Epithelial cell of alveolus of lung (primary cell): ENCODE measurements around the genes SPATA31D3 and IDNK.

- RAMPAGE, long total RNA = no peak
- RRBS = no CpG with 5 or more reads among the region's 13 CpGs
Measured at GRCh38 chr9:78032794-78033674, 1.4 kb upstream of the GNAQ start.

DNA sequence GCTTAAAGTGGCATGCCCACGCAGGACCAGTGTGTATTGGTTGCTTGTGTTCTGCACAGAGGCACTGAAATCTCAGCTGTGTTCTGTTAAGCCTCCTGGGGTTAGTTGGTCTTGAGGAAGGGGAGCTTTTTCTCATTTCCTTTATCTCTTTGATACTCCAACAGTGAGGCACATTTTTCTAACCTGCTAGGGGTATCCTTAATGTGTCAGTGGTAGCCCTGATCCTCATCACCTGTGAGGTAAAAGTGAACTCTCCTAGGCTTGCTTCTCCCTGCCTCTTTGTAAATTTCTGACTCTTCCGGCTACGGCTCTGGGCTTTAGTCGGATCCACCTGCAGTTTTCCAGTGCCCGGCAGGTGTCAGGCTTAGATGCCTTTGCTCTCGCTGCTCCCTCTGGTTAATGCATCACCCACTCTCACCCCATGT, 3.5 kb downstream of the CEP78 start:
- RAMPAGE, long total RNA = no peak
- RRBS = 64% methylated on average over 2 of the region's 6 CpGs

GRCh38 chr9:79573670-79574118, 1.9 kb downstream of the TLE4 start:
- RAMPAGE, long total RNA = no peak
- RRBS = no CpG with 5 or more reads among the region's 12 CpGs

GRCh38 chr9:79583909-79584580, 12.3 kb downstream of the TLE4 start:
- RAMPAGE, long total RNA = no peak
- RRBS = no CpG with 5 or more reads among the region's 8 CpGs

DNA sequence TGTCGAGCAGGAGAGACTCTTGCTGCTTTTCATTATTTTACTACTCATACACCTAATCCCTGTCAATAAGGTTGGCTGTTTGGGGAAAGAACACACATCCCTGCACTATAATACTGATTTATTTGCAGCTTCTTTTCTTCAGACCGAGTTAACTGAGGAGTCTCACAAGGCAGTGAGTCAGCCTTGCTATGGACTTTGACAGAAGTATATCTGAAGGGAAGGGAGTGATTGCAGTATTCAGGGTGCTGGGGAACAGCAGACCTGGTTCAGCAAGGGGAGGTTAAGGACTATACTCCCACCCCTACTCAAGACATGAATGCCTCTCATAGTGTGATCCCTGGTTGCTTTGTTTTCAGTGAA, 99.8 kb downstream of the TLE4 start:
- RAMPAGE, long total RNA = no peak
- RRBS = no CpG with 5 or more reads among the region's 2 CpGs

- RAMPAGE, long total RNA = no peak
- RRBS = no CpG with 5 or more reads among the region's 2 CpGs
Measured at GRCh38 chr9:80134443-80134845, 562.7 kb downstream of the TLE4 start.

DNA sequence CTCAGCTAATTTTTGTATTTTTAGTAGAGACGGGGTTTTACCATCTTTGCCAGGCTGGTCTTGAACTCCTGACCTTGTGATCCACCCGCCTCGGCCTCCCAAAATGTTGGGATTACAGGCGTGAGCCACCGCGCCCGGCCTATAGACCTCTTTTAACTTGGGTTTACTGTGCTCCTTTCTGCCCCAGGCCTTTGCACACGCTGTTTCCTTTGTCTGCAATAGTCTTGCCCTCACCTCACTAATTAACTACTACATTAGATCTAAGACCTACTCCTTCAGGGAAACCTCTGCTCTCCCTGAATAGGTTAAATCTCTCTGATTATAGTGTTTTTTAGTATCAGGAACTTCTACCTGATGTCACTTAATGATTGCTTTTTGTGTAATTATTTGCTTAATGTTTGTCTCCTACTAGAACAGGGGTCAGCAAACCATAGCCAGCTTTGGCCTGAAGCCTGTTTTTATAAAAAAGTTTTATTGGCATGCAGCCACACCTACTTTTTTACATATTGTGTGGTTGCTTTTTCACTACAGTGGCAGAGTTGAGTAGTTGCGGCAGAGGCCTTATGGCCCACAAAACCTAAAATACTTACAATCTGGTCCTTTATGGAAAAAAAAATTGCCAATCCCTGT, 31.2 kb upstream of the TLE1 start:
- RAMPAGE, long total RNA = no peak
- RRBS = no CpG with 5 or more reads among the region's 9 CpGs

DNA sequence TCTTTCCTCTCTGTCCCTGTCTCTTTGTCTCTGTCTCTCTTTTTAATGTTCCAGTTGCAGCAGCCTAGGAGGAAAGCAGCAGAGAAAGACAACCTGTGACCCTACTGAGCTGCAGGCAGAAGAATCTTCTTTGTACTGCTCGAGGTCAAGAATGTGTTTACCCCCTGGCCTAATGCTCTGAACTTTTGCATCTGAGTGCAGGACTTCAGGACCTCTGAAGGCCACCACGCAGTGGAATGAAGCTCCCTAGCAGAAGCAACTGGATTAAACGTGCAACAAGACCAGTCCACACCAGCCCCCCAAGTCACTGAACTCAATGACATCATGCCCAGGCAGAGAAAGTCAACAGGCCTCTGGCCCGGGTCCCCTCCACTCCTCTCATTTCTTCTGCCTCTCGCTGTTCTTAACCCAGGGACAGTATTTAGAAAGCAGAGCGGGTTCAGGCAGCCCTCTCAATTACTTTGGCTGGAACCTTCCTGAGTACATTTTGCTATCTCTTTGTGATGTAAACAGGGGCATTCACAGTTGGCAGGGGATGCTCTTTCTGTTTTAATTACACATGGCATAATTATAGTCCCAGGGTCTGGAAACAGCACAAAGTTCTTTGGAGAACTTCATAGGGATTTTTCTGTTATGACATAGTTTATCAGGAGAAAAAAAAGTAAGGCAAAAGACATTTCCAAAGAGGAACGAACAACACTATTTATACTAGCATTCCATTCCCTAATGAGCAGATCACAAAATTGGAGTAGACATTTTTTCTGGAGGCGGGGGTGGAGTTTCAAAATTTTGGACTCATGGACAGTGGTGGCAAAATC, 108.3 kb upstream of the SPATA31D4 start:
- RAMPAGE, long total RNA = no peak
- RRBS = no CpG with 5 or more reads among the region's 8 CpGs

DNA sequence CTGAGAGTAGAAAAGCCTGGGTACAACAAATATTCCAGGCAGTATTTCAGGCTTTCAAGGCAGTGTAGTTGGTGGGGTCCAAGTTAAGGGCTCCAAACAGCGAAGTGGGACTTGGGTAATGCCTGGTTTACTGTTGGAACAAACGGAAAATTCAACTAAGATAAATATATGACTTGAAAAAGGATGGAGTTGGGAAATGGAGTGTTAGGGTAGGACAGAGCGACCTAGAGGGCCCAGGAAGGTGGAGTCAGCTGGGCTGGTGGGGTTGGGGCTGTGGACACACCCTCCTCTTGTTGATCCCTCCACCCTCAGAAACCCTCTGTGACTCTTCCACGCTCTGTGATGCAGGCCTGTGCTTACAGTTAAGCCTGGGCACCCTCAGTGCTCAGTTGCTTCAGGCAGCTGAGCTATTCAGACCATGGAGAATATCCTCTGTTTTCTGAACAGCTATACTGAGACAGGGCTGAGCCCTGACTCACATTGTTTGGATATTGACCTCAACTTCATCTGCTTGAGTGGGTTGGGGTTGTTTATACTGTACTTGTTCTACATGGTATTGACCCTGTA, at the start of gene SPATA31D3:
TSS of gene SPATA31D3 (plus strand) at position 333 of the 567 bp plus-strand sequence.
- RAMPAGE, long total RNA = no peak
- RRBS = no CpG with 5 or more reads among the region's 4 CpGs

- RAMPAGE, long total RNA = no peak
- RRBS = no CpG with 5 or more reads among the region's 5 CpGs
Measured at GRCh38 chr9:82098848-82099130, 110.2 kb downstream of the SPATA31D1 start.

DNA sequence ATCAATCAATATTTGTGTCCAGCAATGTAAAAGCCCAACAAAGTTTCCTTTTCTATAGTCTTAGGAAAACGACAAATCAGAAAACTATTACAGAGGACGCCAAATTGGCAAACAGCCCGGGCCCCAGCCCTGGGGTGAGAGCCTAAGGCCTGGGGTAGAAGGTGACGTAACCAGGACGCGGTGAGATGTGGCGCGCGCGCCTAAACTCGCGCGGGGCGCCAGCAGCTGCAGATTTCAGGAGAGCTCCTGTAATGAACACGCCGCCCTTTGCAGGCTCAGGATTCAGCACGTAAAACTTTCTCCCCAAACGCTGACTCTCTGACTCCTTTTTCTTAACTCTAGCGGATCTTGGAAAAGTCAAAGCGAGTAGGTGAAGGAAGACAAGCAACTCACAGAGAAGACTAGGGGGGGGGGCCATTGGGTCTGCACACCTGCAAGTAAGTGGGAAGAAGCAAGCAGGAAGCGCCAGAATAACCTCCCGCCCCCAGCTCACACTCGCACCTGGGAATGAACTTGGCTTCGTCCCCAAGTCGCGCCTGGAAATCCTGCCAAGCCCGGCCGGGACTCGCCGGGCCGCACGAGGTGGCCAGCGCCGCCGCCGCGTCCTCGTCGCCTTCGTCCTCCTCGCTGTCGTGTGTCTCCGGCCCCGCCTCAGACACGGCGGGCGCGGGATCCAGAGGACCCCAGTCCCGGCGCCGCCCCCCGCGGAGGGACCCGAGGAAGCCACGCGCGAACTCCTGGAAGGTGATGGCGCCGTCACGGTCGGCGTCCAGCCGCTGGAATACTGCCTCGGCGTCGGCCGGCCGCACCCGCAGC, 798 bp downstream of the RASEF start:
- RAMPAGE, long total RNA = no peak
- RRBS = 1% methylated on average over 20 of the region's 69 CpGs

DNA sequence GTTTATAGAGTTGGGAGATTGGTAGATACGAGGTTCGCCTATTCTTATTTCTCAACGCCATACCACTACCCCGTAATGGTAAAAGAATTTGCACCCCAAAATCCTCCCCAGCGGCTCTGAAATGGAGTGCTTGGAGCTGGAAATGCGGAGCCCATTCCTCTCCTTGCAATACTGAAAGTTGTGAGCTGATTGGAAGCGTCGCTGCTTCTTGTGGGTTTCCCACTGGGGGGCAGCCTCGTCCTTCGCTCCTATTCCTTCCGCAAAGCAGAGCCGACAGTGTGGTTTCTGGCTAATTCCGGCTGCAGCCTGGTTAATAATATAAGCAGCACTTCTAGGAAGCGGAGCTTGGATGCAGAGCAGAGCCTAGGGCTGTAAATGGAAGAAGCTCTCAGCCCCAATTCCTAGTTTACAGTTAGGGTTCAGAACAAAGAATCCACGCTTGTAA, 156.7 kb upstream of the RASEF start:
- RAMPAGE, long total RNA = no peak
- RRBS = no CpG with 5 or more reads among the region's 15 CpGs

- RAMPAGE, long total RNA = no peak
- RRBS = no CpG with 5 or more reads among the region's 13 CpGs
Measured at GRCh38 chr9:83266446-83267656, 203.9 kb upstream of the RASEF start.

- RAMPAGE, long total RNA = no peak
- RRBS = no CpG with 5 or more reads among the region's 4 CpGs
Measured at GRCh38 chr9:83510875-83511452, 27.2 kb downstream of the FRMD3 start.

DNA sequence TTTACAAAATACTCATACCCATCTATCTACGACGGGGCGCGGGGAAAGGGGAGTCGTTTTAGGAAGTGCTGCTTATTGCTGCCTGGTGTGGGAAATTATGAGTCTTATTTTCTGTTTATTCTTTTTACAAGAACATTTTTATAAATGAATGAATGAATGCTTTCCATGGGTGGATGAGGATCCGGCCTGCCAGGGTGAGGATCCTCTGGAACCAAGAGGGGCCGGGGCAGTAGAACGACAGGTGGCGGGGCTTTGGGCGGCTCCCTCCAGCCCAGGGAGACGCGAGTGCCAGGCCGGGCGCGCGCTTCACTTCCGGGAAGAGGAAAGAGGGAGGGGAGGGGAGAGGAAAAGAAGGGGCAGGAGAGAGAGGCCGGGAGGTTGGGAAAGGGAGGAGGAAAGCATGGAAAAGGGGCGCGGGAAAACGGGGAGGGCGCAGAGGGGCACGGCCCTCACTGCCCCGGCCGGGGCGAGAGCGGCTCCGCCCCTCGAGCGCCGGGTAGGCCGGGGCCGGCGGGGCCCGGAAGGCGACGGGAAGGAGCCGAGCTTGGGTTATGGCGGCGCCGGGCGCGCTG, at the start of gene IDNK:
TSS of gene IDNK (plus strand) at position 523 of the 572 bp plus-strand sequence.
- RAMPAGE, long total RNA = start-site peak on the plus strand centred at position 513 of the sequence, 35 bp wide, 24 and 22 reads in 2 replicates
- RRBS = 2% methylated on average over 19 of the region's 43 CpGs

GRCh38 chr9:83673810-83674558, 33.8 kb downstream of the UBQLN1 start:
- RAMPAGE, long total RNA = no peak
- RRBS = no CpG with 5 or more reads among the region's 4 CpGs

DNA sequence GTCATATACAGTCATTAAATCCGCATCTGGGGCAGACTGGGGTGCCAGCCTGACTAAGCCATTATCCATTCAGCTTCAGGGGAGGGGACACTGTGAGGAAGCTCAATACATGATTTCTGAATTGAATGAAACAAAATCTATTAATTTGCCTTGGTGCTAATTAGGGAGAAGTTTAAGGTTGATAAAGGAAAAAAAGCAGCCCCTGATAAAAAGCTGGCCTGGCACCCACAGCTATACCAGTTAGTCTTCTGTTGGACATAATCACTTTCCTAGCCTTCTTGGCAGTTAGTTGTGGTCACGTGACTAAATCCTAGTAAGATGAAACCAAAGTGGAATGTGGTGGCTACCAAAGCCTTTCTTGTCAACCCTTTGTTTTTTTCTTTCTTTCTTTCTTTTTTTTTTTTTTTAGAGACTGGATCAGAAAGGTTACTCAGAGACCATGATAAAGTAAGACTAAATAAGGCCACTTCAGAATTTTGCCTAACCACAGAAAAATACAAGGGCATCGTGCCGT, 13.9 kb upstream of the KIF27 start:
- RAMPAGE, long total RNA = no peak
- RRBS = no CpG with 5 or more reads among the region's 4 CpGs

DNA sequence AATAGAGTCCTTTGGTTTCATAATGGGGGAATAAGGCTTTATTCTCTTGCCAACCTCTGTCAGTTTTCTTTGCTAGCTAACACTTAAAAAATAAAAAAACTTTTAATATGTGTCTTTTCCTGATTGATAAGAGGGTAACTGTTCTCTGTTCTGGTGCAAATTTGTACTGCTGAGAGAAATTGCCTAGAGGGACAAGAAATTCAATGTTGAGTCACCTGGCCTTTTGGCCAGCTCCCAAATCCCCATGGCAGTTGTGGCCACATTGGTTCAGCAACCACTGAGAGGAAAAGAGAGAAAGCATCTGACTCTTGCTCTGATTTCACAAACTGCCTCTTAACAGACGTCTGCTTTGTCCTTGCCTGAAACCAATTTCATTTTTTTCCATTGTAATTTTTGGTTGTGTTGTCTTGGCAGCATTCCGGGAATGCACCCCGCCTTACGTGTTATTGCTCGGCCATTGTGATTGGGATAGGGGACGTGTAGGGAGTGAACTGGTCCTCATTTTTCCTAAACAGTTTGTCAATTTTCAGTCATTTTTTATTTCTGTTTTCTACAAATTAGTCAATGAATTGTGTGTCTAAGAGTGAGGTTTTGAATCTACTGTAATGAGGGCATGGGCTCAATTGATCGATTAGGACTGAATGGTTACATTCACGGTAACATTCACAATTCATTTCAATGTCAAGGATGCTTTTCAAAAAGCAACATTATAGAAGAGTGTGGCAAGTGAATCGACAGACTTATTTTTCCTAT, 42.5 kb downstream of the NTRK2 start:
- RAMPAGE, long total RNA = no peak
- RRBS = no CpG with 5 or more reads among the region's 9 CpGs

DNA sequence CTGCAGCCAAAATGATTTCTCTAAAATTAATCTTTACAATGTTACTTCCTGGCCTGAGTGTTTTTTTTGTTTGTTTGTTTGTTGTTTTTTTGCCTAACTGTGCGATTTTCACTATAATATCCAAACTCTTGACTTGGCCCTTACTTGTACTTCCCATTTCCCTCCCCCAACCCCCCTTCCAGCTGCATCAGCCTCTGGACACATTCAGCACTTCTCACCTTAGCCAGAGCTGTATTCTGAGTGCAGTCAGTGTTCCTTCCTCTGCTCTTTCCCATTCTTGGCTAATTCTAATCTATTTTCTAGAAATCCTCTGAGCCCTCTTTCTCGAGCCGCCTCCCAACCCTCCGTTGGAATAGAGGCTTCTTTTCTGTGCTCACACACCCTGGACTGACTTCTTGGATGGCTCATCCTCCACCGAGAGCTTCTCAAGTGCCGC, 188.8 kb downstream of the NTRK2 start:
- RAMPAGE, long total RNA = no peak
- RRBS = no CpG with 5 or more reads among the region's 6 CpGs

DNA sequence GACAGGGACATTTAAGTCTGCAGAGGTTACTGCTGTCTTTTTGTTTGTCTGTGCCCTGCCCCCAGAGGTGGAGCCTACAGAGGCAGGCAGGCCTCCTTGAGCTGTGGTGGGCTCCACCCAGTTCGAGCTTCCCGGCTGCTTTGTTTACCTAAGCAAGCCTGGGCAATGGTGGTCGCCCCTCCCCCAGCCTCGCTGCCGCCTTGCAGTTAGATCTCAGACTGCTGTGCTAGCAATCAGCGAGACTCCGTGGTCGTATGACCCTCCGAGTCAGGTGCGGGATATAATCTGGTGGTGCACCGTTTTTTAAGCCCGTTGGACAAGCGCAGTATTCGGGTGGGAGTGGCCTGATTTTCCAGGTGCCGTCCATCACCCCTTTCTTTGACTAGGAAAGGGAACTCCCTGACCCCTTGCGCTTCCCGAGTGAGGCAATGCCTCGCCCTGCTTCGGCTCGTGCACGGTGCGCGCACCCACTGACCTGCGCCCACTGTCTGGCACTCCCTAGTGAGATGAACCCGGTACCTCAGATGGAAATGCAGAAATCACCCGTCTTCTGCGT, 407.6 kb downstream of the NTRK2 start:
- RAMPAGE, long total RNA = no peak
- RRBS = no CpG with 5 or more reads among the region's 27 CpGs